Colic lymph node (tissue), 1 donor: ENCODE data around the genes CDH13, OSGIN1, ADAD2 and KCNG4.

DNA sequence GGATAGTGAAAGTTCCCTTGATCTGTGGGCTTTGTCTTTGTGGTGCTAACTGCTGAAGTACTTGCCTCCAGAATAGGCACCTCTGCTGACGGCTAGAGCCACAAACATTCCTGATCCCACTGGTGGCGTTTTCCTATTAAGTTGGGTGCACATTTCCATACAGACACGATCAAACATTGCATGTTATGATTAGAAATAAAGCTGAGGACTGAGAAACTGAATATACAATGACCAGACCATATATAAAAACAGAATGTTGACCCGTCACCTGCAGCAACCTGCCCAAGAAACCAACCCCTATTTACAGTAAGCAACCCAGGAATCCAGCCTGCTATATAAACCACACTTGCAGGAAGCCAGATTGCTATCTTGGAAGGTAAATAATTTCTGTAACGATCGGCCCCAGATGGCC lies 31.7 kb downstream of the MPHOSPH6 start:
- PRO-cap = no peak

DNA sequence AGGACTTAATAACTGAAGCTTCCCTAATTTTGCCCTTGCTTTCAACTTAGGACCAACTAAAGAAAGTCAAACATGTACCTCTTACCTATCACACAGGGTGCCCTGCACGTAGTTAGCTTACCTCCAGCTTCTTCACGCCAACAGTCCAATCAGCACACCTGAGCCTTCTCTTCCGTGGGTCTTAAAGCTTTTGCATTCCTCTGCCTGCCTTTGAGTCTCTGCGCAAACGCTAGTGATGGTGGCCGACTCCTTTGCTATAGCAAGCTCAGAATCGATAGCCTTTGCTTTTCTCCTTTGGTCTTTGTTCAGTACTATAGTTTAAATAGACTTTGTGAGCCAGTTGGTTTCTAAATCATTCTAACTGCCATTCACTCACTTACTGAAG lies 31.3 kb downstream of the MPHOSPH6 start:
- PRO-cap = no peak

DNA sequence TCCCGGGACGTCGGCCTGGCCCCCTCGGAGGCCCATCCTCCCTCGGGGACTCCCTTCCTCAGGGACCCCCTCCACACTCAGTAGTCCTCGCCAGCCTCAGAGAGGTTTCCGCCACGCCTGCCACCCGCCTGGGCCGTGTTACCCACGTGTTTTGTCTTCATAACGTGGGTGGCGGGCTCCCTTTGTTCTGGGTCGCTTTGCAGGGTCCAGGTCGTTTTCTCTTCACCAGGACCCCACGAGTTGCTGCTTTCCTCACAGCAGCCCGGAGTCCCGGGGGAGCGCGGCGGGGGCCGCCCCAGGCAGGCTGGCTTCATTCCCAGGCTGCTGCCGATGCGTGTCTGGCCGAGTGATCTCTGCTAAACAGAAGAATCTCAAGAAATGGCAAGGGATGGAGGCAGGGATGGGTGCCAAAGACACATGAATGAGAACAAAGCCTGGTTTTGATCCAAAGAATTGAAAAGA lies 460 bp upstream of the MPHOSPH6 start:
- PRO-cap = no peak

- PRO-cap = unidirectional peak, minus-strand start at chr16:82196076
Observed at GRCh38 chr16:82195935-82196495, 26.0 kb upstream of the MPHOSPH6 start.

DNA sequence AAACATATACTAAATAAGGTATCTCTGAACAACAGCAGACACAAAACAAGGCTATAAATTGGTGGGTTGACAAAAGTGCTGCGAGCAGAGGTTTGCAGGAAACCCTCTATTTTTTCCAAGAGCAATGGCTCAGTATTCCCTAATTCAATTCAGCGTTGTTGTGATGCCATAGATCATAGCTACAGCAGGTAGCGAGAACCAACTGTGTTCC lies 145.7 kb upstream of the CDH13 start:
- PRO-cap = unidirectional peak, plus-strand start at position 72 of the sequence

DNA sequence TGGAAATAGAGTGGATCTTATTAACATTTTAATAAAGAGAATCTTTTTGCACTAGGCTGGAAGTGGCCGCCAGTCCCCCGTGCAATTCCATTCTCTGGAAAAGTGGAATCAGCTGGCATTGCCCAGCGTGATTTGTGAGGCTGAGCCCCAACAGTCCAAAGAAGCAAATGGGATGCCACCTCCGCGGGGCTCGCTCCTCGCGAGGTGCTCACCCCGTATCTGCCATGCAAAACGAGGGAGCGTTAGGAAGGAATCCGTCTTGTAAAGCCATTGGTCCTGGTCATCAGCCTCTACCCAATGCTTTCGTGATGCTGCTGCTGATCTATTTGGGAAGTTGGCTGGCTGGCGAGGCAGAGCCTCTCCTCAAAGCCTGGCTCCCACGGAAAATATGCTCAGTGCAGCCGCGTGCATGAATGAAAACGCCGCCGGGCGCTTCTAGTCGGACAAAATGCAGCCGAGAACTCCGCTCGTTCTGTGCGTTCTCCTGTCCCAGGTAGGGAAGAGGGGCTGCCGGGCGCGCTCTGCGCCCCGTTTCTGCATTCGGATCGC lies at the start of gene CDH13:
Gene CDH13, plus strand, starts transcription at position 325 of the 549 bp plus-strand sequence.
- PRO-cap = unidirectional peak, plus-strand start at position 326 of the sequence

GRCh38 chr16:82651666-82652305 lies 25.0 kb downstream of the CDH13 start:
- PRO-cap = no peak

DNA sequence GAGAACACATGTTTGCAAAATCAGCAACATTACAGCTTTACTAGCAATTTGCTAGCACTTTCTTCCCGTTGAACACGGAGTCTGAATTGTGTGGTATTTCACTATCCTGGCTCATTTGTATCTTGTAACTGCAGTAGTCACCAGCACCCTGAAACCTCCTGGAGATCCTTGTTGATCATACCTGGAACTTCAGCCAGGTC lies 334.6 kb upstream of the HSBP1 start:
- PRO-cap = no peak

- PRO-cap = no peak
Observed at GRCh38 chr16:83943351-83944243, 9.4 kb upstream of the OSGIN1 start.

DNA sequence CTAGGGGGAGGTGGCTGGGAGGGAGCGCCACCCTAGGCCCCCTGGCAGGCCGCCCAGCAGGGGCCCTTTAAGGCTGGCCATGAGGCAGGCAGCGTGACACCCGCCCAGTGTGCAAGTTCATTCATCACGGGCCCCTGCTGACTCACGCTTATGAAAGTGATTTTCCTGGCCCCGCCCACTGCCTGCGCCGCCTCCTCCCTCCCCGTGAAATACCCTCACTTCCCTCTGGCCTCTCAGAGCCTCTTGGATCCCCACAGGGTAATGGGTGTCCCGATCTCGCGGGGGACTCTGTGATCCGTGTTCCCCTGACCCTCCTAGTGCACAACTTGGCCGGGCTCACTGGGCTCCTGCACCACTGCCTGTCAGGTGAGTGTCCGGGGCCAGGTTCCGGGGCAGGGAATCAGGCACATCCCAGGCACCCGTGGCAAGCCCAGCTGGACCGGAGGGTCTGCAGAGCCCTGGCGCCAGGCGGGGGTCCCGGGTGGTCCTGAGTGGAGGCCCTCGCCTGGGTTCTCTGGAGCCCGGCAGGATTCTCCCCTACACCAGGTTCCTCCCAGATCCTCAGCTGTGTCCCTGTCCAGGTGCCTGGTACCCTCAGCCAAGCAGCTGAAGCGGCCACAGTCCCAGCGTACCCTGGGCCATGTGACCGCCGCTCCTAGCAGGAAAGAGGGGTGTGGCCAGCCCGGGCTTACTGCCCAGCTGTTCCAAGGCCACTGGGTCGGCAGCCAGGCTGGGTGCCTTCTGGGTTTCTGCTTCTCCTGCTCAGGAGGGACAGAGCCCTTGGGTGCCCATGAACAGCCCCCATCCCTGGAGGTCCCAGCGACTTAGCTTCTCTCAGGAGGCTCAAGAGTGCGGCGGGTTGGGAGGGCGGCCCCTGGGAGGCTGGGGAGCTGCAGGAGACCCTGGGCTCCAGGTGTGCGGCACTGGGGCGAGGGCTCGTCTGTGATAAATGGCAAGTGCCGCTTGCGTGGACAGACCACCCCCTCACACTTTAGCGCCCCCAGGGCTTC lies at the start of gene OSGIN1:
Gene OSGIN1, plus strand, starts transcription at position 236 of the 1,010 bp plus-strand sequence.
- PRO-cap = unidirectional peak, plus-strand start at position 236 of the sequence

- PRO-cap = no peak
Observed at GRCh38 chr16:84175669-84176498, 11.0 kb downstream of the TAF1C start.

DNA sequence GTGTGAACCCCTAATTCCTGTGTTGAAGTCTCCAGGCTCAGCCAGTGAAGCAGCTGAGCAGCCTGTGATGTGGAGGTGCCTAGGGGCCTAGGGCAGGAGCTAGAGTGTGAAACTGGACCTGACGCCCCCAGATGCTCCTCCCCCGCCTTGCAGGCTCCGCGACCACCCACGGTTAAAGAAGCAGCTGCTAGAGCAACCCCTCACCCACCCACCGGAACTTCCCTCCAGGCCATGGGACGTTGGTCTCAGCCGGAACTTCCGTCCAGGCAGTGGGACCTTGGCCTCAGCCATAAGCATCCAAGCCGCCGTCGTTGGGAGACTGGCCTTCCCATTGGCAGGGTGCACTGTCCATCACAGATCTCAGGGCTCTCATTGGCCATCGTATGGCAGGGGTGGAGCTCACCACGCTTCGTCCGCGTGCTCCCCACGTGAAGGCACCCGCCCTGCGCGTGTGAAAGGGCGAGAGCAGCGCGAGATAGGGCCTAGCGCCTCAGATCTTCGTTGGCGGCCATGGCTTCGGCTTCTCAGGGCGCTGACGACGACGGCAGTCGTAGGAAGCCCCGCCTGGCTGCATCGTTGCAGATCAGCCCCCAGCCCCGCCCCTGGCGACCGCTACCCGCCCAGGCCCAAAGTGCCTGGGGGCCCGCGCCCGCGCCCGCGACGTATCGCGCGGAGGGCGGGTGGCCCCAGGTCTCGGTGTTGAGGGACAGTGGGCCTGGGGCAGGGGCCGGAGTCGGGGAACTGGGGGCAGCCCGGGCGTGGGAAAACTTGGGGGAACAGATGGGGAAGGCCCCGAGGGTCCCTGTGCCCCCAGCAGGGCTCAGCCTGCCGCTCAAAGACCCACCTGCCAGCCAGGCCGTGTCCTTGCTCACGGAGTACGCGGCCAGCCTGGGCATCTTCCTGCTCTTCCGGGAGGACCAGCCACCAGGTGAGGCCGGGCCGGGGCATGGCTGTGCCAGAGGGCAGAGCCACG lies at the start of gene ADAD2:
Gene ADAD2, plus strand, starts transcription at position 437 of the 973 bp plus-strand sequence.
- PRO-cap = no peak

- PRO-cap = no peak
Observed at GRCh38 chr16:84239831-84240274, at the start of gene KCNG4. TSS of gene KCNG4 (minus strand) at chr16:84240012.

DNA sequence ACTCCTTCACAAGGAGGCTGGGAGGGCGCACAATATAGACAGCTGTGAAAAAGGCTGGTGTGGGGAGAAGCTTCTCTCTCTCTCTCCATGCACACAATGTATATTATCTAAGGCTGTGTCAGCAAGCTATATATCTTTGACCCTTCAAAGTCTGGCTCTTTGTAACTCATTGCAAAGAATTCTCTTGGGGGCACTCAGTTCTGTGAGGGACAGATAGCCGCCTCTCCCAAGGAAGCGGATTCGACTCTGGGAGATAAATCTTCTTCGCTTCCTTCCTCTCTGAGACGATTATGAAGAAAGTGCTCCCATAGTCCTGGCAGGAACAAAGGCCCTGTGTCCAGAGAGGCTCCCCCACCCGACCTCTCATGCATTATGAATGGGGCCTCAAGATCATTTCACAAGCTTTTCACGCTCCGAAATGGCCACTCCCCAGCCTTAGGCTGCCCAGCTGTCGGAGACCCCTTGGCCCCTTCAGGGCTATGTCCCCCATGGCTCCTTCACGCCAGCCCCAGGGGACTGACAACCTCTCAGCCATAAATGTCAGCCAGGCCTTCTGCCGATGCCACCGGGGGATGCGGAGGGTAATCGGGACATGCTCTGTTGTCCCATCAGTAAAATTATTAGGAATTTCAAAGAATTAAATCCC lies 33.3 kb upstream of the MEAK7 start:
- PRO-cap = no peak

DNA sequence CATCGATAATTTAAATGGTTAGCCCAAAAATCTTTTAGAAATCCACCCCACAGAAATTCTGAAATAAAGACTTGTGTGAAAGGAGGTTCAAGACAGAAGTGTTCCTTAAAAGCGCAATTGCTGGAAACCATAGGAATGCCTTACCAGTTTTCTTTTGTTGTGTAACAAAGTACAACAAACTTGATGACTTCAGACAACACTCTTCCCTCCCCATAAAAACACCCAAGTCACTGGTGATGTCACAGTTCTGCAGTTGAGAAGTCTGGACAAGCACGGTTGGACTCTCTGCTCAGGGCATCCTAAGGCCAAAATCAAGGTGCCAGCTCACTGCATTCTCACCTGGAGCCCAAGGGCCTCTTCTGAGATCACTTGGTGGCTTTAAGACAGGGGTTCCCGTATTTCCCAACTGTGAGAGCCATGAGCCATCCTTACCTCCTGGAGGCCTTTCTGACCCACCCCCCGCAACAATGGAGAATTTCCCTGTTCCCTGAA lies 45.6 kb upstream of the MEAK7 start:
- PRO-cap = no peak

- PRO-cap = no peak
Observed at GRCh38 chr16:84559148-84559510, 54.7 kb upstream of the MEAK7 start.

- PRO-cap = no peak
Observed at GRCh38 chr16:84609382-84610252, 8.3 kb downstream of the COTL1 start.

DNA sequence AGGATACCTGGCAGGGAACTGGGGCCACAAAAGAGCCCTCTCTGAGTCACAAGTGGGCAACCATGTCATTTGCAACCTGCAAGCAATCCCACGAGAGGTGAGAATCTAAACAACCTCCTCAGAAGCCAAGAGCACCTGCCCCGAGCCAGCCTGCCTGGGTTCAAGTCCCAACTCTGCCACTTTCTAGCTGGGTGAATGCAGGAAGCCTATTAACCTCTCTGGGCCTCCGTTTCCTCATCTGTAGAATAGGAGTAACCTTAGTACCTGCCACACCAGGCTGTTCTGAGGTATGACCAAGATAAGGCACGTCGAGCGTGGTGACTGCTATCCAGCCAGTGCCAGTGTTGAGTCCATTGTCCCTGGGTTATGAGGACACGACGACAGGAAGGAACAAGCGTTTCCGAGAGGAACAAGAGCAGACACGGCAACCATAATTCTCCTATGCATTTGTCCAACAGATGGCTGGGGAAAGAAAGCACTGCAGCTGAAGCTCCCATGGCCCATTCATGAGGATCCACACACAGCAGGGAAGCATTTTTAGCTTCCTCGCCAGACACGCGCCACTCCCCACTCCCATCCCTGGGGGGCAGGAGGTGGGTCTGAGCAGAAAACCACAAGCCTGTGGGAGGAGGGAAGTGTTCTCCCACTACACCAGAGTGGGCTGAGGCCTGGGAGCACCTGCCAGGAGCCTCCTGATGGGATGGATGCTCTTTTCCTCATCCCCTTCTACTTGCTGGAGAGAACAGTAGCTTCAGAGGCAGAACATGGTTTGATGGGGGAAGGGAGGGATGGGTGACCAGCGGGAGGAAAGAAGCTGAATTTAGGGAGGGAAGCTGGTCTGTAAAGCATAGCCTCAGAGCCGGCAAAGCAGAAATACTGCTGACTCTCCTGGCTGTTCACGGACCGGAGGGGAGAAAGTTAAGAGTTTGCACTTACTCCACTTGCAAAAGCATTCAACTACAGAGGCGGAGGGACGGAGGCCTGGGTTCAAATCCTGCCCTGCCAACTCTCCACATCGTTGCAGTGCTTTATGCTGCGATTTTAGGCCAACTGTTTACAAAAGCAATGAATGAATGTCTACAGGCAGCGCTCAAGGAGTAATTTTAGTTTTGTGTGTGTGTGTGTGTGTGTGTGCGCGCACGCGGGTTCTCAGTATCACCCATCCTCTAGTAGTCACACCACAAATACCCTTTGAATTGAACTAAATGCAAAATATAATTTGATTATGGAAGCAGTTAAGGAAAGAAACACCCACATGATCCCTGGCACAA lies 2.7 kb downstream of the COTL1 start:
- PRO-cap = no peak

GRCh38 chr16:84641164-84641876 lies 7.0 kb upstream of the KLHL36 start:
- PRO-cap = no peak

DNA sequence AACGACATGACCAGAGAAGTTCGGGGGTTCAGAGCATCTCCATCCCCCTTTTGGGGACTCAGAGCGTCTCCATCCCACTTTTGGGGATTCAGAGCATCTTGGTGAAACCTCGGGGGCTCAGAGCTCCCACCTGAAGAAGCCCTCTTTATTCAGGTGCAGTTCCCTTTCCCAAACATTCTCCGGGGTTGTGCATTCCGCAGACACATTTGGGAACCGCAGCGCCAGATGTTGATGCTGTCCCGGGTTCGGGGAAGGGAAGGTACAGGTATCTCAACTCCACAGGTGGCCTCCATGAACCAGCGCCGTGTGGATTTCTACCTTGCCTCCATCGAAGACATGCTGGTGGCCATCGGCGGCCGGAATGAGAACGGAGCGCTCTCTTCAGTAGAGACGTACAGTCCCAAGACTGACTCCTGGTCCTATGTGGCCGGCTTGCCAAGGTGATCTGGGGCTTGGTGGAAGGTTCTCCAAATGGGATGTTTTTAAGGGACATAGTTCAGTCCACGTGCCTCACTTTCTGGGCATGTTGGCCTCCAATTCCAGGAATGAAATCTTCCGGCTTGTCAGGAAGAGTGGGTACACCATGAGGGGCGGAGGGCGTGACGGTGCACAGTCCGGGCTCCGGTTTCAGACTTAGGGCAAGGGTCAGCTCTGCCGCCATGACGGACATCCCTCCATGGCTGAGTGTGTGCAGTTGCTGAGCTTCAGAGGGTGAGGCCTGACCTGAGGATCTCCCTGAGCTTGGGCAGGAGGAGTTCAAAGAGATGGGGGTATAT lies 11.4 kb downstream of the KLHL36 start:
- PRO-cap = no peak